Adrenal gland (tissue), 7 donors: ENCODE data around the gene PLB1.

DNA sequence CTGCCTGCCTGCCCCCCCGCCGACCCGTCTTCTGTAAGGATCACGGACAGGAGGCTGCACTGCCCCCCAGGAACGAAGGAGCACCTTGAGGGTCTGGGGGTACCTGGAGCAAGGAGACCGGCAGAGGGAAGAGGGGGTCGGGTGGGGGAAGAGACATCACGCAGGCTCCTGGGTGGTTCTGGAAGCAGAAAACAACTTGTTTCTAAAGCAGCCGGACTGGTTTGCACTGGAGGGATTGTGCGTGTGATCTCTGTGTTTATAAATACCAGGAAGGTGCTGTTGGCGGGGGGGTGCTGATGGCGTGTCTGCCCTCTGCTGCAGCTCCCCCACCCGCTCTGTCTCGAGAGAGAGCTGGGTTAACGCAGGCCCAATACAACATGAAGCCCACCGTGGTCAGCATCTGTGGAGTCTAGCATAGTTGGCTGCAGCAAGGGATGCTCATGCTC, 1.8 kb downstream of the FOSL2 start:
- PRO-cap, 3 experiments = peak in 3 of 3 experiments; most common plus-strand start position 268 of the sequence (in 2); most common minus-strand start position 228 of the sequence (in 3)
- RAMPAGE, long total RNA, 4 experiments = start-site peak on the minus strand in 4 of 4 experiments, centred at positions 228 to 232 of the sequence, 21 to 128 reads per replicate
- RRBS = 4% methylated on average over 3 of the region's 16 CpGs

DNA sequence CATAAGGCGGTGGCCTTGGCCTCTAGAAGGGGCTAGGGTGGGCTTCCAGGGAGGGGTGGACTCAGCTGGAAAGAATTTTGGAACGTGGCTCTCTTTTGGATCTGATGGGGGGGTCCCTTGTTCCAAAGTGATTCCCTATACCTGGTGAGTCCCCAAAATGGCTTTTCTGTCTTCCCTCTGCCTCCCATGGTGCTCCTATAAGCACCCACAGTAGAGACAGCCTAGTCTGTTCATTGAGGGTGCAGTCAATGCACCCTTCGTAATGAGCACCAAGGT, 2.2 kb downstream of the FOSL2 start:
- PRO-cap, 3 experiments = peak in 1 of 3 experiments; most common plus-strand start position 224 of the sequence (in 1)
- RAMPAGE, long total RNA, 4 experiments = no peak in any of the 4 experiments
- RRBS = no CpG with 5 or more reads among the region's 3 CpGs

- PRO-cap, 3 experiments = peak in 1 of 3 experiments; most common plus-strand start chr2:28402727 (in 1)
- RAMPAGE, long total RNA, 4 experiments = no peak in any of the 4 experiments
- RRBS = no CpG with 5 or more reads among the region's 9 CpGs
Observed at GRCh38 chr2:28402509-28403605, 10.2 kb downstream of the FOSL2 start.

GRCh38 chr2:28411274-28411524, 18.5 kb downstream of the FOSL2 start:
- PRO-cap, 3 experiments = peak in 1 of 3 experiments; most common plus-strand start chr2:28411368 (in 1)
- RAMPAGE, long total RNA, 4 experiments = no peak in any of the 4 experiments
- RRBS = no CpG with 5 or more reads among the region's 3 CpGs

GRCh38 chr2:28422019-28422389, 29.3 kb downstream of the FOSL2 start:
- PRO-cap, 3 experiments = no peak in any of the 3 experiments
- RAMPAGE, long total RNA, 4 experiments = no peak in any of the 4 experiments
- RRBS = no CpG with 5 or more reads among the region's 2 CpGs

DNA sequence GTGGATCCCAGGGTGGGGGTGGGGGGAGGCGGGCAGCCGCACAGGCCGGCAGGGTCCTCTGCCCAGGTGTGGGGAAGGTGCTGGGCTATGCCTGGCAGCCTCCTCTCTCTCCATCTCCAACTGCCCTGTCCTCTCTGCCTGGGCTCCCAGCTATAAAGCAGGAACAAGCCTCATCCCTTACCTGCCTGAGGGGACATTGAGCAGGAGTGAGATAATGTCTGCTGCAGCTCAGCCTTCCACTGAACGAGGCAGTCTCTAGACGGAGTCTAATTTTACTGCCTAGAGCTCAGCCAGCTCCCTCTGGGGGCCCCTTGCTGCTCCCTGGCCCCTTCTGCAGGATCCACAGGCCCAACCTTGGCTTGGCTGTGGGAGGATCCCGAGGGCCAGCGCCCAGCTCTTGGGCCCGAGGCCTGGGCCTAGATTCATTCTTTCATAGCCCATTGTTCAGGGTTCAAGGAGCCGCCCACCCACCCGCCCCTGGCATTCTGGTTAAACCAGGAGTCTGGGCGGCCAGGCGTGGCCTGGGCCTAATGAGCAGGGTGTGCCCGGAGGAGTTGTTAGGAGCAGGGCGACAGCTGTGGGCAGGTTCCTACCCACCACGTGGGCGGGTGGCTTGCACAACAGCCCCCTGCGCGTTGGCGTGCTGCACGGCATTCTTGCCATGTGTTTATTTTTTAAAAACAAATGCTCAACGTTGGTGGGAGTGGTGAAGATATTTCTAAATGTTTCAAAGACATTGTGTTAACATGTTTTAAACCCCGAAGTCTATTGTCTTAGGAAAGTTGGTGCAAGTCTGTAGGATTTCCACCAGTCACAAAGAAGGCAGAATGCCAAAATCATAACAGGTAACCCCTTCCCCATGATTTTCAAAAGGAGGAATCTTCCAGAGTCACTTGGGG, 44.7 kb downstream of the FOSL2 start:
- PRO-cap, 3 experiments = no peak in any of the 3 experiments
- RAMPAGE, long total RNA, 4 experiments = no peak in any of the 4 experiments
- RRBS = no CpG with 5 or more reads among the region's 22 CpGs

DNA sequence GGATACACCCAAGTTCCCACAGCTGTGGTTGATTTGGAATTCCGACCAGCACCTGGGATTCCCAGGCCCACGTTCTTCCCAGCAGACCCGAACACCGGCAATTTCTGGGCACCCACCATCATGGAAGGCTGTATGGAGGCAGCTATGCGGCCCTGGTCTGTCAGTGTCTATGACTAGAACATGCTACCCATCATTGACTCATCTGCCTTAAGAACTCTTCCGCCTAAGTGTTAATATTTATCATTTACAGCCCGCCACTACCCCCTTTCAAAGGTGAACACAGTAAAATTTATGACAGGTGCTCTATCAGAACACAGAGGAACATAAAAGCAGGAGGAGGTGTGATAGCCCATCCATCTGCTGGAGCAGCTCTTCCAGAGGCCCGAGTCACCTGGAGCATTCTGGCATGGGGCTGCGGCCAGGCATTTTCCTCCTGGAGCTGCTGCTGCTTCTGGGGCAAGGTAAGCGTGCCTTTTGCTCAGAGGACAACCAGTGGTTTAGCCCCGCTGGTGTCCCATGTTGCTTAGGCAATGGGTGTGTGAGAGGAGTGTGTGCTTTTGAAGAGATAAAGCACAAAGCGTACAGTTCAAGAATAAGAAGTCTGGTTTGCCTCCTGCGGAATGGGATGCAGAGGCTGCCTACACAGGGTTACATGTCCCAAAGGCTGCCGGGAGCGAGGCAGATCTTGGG, at the start of gene PLB1:
PLB1 (plus strand) TSS at position 352 of the 690 bp plus-strand sequence.
- PRO-cap, 3 experiments = no peak in any of the 3 experiments
- RAMPAGE, long total RNA, 4 experiments = no peak in any of the 4 experiments
- RRBS = 75% methylated on average over 2 of the region's 15 CpGs

GRCh38 chr2:28587731-28588795, 92.2 kb downstream of the PLB1 start:
- PRO-cap, 3 experiments = no peak in any of the 3 experiments
- RAMPAGE, long total RNA, 4 experiments = no peak in any of the 4 experiments
- RRBS = no CpG with 5 or more reads among the region's 14 CpGs

GRCh38 chr2:28606881-28607445, 111.1 kb downstream of the PLB1 start:
- PRO-cap, 3 experiments = peak in 1 of 3 experiments; most common plus-strand start chr2:28607140 (in 1); most common minus-strand start chr2:28607010 (in 1)
- RAMPAGE, long total RNA, 4 experiments = no peak in any of the 4 experiments
- RRBS = no CpG with 5 or more reads among the region's 5 CpGs

DNA sequence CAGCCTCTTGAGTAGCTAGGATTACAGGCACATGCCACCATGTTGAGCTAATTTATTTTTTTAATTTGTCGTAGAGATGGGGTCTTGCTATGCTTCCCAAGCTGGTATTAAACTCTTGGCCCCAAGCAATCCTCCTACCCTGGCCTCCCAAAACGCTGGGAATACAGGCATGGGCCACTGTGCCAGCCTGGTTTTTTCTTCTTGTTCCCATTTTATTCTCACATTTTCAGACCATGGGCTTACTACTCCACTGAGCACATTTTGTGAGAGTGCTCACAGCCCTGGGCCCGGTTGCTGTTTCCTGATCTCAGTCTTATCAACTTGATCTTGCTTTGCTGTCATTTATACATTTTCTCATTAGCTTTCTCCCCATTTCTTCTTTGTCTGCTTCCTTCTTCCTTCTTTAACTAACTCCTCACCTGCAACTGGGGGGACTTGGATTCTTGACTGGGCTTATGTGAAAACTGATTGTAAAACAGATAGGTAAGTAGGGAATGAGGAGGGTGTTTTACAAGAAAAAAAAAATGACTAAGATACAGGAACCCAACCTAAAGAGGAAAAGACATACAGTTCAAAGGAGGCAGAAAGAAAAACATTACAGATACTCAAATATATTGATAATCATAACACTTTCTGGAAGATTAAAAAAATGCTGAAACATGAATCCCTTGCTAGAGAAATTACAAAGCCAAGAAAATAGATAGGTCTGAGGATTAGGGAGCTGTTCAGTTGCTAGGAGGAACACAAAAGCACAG, 117.4 kb downstream of the PLB1 start:
- PRO-cap, 3 experiments = no peak in any of the 3 experiments
- RAMPAGE, long total RNA, 4 experiments = no peak in any of the 4 experiments
- RRBS = no CpG with 5 or more reads among the region's 3 CpGs

DNA sequence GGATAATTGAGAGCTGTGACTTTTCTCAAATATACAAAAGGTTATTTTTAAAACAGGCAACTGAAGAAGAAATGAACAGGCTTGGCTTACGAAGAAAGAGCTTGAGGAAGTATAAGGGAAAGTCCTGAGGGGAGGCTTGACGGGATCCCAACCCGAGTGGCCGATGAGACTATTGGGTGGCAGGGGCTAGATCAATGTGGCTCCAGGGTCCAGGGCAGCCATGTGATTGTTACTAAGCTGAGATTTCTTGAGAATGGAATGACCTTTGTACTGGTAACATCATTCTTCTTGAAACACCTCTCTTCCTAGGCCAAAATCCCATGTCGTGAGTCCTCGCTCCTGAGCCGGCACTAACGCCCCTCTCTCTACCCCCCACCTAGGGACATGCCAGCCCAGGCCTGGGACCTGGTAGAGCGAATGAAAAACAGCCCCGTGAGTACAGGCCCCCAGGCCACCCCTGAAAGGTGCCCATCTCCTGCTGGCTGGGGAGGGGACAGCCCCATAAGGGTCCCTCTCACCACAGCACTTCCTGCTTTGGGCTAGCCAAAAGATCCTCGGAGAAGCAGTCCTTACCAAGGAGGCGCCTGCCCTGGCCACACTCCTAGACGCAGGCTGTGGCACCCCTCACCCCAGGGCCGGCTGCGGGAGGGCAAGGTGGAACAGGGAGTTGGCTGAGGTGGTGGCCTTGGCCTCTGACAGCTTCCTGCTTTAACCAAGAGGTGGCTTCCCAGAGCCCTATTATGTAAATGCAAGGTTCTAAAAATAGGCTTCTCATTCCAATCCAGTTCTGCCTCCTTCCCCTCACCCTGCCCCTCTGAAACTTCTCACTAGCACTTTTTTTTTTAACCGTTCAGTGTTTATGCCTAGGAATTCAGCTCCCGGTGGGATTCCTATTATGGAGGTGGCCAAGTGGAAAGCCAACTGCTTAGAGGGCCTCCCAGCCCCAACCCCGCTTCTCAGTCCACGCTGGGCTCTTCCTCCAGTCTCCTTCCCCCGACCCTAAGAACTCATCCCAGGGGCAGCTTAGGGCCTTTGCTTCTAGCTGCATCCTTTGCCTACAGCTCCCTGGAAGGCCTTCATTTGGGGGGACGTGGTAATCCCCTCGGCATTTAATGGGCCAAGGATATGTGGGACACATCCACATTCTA, 126.6 kb upstream of the PPP1CB start:
- PRO-cap, 3 experiments = peak in 2 of 3 experiments; most common plus-strand start position 886 of the sequence (in 1); most common minus-strand start position 694 of the sequence (in 1)
- RAMPAGE, long total RNA, 4 experiments = no peak in any of the 4 experiments
- RRBS = no CpG with 5 or more reads among the region's 22 CpGs

- PRO-cap, 3 experiments = no peak in any of the 3 experiments
- RAMPAGE, long total RNA, 4 experiments = start-site peak on the plus strand in 2 of 4 experiments, at chr2:28630528-28630737 at its widest, 6 to 15 reads per replicate
- RRBS = no CpG with 5 or more reads among the region's 5 CpGs
Observed at GRCh38 chr2:28630176-28630750, 121.4 kb upstream of the PPP1CB start.

- PRO-cap, 3 experiments = no peak in any of the 3 experiments
- RAMPAGE, long total RNA, 4 experiments = no peak in any of the 4 experiments
- RRBS = no CpG with 5 or more reads among the region's 5 CpGs
Observed at GRCh38 chr2:28661449-28661875, 90.2 kb upstream of the PPP1CB start.

DNA sequence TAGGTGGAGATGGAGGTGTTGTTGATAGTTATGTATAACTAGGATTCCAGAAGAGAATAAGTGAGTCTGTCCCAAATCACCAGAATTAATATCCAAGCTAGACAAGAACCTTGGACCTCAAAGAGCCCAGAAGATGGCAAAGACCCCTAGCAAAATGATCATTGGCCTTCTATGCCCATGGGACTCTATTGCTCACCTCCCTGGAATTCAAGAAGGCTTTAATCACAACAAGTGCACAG, 88.4 kb upstream of the PPP1CB start:
- PRO-cap, 3 experiments = no peak in any of the 3 experiments
- RAMPAGE, long total RNA, 4 experiments = no peak in any of the 4 experiments

- PRO-cap, 3 experiments = peak in 2 of 3 experiments; most common plus-strand start chr2:28750770 (in 2); most common minus-strand start chr2:28750899 (in 1)
- RAMPAGE, long total RNA, 4 experiments = no peak in any of the 4 experiments
- RRBS = 2% methylated on average over 5 of the region's 20 CpGs
Observed at GRCh38 chr2:28750455-28751372, 916 bp upstream of the PPP1CB start.

DNA sequence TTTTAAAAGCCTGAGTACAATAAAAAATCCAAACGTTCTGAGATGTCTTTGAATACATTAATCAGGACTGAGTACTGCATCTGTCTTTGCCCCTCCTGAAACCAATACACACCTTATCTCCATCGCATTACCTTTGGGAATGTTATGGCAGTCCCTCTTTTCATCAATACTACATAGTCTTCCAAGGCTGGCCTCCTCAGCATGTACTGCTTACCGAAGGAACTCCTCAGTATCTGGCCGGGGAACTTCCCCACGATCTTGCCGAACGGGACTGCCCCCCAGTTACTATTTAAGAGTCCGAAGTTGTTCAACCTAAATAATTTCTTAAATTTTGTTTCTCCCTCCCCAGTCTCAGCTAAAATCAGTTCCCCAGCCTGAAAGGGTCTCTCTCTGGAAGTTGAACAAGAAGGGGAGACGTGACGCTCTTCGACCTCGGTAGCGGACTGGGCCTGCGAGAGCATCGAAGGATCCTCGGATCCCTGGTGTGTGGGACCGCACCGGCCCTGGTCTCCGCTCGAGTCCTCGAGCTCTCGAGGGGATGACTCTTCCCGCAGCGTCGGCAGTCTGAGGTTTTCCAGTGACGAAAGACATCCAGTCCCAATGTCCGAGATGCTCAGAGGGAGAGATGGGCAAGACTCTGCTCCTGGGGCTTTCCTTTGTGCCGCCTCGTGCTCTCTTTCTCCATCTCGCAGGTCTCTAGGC, 510 bp downstream of the TRMT61B start:
- PRO-cap, 3 experiments = peak in 3 of 3 experiments; most common plus-strand start position 594 of the sequence (in 1); most common minus-strand start position 521 of the sequence (in 3)
- RAMPAGE, long total RNA, 4 experiments = no peak in any of the 4 experiments
- RRBS = no CpG with 5 or more reads among the region's 30 CpGs

DNA sequence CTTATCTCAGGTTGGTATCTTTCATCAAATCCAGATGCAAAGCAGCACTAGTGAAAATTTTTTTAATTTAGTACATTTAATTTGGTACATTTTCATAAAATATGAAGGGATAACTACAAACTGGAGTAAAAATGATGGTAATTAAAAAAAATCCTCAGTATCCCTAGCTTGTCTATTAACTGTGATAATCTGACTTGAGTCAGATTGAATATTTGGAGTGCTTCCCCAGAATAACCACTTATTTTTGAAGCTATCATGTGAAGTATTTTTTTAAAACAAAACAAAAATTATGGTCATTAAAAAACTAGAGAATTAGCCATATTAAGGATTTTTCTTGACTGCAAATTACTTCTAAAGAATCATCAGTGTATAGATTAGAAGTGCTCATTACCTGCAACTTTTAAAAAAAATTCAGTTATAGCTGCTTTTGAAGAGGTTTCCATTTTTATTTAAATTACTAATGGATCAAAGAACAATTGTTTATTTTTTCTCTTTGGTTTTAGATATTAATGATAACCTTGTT, 33.9 kb upstream of the TOGARAM2 start:
- PRO-cap, 3 experiments = no peak in any of the 3 experiments
- RAMPAGE, long total RNA, 4 experiments = no peak in any of the 4 experiments

DNA sequence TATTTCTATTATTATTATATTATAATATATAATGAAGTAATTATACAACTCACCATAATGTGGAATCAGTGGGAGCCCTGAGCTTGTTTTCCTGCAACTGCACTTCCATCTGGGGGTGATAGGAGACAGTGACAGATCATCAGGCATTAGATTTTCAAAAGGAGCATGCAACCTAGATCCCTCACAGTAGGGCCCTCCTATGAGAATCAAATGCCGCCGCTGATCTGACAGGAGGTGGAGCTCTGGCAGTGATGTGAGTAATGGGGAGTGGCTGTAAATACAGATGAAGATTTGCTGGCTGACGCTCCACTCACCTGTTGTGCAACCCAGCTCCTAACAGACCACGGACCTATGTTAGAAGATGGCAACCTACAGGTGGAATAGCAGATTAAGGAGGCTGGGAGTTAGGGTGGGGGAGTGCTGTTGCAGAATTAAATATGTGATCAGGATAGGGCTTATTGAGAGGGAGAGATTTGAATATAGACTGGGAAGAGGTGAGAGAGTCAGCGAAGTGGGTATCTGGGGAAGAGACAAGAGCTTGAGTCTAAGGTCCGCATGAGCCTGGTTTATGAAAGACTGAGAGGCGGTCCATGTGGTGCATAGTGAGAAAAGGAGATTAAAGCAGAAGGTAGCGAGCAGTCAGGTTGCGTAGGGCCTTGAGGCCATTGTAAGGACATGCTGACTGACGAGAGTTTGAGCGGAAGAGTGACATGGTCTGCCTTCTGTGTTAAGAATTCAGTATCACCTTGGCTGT, 31.4 kb upstream of the TOGARAM2 start:
- PRO-cap, 3 experiments = no peak in any of the 3 experiments
- RAMPAGE, long total RNA, 4 experiments = no peak in any of the 4 experiments
- RRBS = no CpG with 5 or more reads among the region's 11 CpGs

DNA sequence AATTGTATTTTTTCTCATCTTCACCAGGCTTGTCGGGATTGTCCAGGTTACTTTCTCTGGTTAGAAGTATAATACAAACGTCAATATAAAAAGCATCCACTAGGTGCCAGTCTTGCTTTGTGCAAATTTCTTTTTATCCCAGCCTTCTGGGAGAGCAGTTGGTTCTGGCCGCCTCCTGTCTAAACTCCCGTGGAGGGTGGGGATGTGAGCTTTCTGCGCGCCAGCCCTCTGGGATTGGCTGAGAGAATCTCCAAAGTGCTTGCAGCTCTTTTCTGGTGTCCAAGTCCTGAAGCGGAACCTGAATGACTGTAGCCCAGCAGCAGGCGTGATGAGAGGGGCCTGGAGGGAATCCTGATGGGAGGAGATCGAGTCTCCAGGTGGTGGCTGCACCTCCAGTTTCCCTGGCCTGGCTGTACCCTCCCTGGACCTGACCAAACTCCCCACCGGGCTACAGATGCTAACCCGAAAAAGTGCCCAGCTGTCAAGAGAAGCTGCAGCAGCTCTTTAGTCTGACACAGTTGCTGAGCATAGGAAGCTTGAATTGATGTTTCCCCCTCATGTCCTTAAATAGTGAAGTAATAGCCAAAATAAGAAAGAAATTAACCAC, 22.3 kb upstream of the TOGARAM2 start:
- PRO-cap, 3 experiments = no peak in any of the 3 experiments
- RAMPAGE, long total RNA, 4 experiments = no peak in any of the 4 experiments
- RRBS = no CpG with 5 or more reads among the region's 11 CpGs

DNA sequence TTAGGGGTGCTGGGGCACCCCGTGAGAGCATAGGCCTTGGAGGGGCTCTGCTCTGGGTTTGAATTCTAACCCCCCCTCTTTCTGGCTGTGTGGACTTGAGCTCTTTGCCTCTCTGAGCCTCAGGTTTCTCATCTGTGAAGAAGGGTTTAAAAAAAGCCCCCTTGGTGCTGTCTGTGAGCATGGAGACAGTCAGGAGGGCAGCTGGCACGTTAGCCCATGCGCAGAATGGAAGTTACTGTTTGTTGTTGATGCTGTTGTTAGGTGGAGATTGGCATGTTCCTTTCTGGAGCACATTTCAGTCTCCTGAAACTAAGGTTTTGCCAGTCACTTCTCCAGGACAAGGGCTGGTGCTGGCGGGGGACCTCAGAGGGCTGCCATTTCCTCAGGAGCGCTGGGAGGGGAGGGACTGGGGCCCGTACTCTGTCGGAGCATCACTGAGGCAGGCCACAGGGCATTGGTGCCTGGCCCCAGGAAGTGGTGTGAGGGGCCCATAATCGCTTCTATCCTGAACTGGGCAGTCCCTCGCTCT, 925 bp downstream of the TOGARAM2 start:
- PRO-cap, 3 experiments = no peak in any of the 3 experiments
- RAMPAGE, long total RNA, 4 experiments = no peak in any of the 4 experiments
- RRBS = no CpG with 5 or more reads among the region's 9 CpGs